ENCODE results near the genes TPTE, LIPI and HSPA13.

- RRBS = no CpG with 5 or more reads among the region's 12 CpGs
These were observed 5416.8 kb upstream of the TPTE start for GRCh38 chr21:5104614-5105026.

DNA sequence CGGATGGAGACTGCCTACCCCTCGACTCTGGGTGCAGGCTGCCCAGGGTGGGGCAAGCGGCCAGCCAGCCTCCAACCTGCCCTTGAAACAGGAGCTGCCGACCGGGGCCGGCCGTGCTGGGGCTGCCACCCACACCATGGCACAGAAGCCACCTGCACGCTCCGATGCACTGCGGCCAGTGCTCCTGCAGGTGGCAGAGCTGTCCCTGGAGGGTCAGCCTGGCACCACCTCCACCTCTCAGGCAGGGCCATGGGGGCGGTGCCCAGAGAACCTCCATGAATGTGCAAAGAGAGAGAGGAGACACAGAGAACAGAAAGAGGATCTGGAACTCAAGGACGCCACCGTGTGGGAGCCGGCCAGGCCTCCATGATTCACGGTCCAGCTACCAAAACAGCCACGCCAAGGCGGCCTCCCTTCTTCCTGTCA is 5397.8 kb upstream of the TPTE start:
- RRBS = no CpG with 5 or more reads among the region's 17 CpGs

GRCh38 chr21:6110845-6111361 is 4410.5 kb upstream of the TPTE start:
- RRBS = no CpG with 5 or more reads among the region's 90 CpGs

DNA sequence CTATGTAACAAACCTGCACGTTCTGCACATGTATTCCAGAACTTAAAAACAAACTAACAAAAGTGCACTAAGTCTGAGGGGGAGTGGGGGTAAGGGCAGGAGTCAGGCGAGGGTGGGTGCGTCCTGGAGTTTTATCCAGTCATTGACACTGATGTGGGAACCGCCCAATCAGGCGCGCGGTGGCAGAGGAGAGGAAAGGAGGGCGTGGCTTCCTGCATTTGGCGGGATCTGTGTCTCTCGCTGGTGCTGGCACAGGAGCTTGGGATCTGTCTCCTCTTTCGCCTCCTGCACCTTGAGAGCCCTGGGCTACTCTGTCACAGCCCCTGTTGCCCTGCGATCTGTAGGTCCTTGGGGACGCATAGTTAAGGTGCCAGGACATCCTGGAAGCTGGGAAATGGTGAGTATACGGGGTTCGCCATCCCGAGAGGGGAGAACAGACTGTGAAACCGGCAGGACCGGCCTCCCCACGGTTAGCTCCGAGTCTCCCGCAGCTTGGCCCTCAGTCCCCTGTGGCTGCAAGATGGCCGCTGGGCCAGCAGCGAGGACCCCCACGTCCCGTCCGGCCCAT is 4203.1 kb upstream of the TPTE start:
- RRBS = no CpG with 5 or more reads among the region's 26 CpGs

GRCh38 chr21:6369823-6370529 is 4151.4 kb upstream of the TPTE start:
- RRBS = no CpG with 5 or more reads among the region's 18 CpGs

DNA sequence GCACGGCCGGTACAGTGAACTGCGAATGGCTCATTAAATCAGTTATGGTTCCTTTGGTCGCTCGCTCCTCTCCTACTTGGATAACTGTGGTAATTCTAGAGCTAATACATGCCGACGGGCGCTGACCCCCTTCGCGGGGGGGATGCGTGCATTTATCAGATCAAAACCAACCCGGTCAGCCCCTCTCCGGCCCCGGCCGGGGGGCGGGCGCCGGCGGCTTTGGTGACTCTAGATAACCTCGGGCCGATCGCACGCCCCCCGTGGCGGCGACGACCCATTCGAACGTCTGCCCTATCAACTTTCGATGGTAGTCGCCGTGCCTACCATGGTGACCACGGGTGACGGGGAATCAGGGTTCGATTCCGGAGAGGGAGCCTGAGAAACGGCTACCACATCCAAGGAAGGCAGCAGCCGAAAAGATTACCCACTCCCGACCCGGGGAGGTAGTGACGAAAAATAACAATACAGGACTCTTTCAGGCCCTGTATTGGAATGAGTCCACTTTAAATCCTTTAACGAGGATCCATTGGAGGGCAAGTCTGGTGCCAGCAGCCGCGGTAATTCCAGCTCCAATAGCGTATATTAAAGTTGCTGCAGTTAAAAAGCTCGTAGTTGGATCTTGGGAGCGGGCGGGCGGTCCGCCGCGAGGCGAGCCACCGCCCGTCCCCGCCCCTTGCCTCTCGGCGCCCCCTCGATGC is 2267.3 kb upstream of the TPTE start:
- RRBS = no CpG with 5 or more reads among the region's 59 CpGs

GRCh38 chr21:8989302-8990067 is 1531.9 kb upstream of the TPTE start:
- RRBS = no CpG with 5 or more reads among the region's 11 CpGs

DNA sequence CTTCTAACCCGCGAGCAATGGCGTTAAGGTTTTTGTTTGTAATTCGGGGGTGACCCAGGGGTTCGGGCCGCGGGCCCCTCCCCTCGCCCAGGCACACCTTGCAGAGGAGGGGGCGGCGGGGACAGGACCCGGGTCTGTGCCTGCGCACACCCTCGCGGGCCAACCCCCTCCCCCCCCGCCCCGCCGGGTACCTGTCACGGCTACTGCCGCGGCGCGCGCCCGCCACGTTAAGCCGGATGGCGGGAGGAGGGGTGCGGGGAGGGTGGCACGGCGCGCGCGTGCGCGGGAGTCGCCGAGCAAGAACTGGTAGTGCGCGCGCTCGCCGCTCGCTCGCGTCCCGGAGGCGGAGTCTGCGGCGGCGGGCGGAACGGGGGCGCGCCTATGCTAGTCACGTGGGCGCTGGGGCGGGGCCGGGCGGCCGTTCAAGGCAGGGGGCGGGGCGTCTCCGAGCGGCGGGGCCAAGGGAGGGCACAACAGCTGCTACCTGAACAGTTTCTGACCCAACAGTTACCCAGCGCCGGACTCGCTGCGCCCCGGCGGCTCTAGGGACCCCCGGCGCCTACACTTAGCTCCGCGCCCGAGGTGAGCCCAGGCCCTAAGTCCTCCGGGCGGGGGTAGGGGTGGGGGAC is at the start of gene TPTE:
TSS of gene TPTE (plus strand) at position 471 of the 629 bp plus-strand sequence.
- RRBS = 52% methylated on average over 18 of the region's 78 CpGs

- RRBS = no CpG with 5 or more reads among the region's 2 CpGs
These were observed at the start of gene LIPI for GRCh38 chr21:14210672-14211240. Gene LIPI, minus strand, starts transcription at chr21:14210955.

- RRBS = 2% methylated on average over 5 of the region's 56 CpGs
These were observed at the start of gene HSPA13 for GRCh38 chr21:14382619-14383656. Gene HSPA13, minus strand, starts transcription at chr21:14383146.

DNA sequence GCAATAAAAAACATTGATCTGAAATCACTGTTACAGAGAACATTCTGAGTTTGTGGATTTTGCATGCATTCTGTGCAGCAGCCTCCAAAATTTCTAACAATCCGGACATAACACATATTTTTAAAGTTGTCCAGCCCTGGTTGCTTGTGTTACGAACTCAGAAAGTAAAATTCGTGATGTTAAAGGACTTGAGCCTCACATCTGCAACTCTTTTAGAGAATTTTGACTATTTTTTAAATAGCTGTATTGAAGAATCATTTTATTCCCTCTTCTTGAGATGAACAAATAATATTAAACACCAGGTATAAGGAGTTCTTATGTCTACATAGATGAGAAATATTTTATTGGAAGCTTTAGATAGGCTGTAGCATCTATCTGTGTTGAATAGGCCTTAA is 29.0 kb downstream of the SAMSN1 start:
- RRBS = no CpG with 5 or more reads among the region's 3 CpGs

DNA sequence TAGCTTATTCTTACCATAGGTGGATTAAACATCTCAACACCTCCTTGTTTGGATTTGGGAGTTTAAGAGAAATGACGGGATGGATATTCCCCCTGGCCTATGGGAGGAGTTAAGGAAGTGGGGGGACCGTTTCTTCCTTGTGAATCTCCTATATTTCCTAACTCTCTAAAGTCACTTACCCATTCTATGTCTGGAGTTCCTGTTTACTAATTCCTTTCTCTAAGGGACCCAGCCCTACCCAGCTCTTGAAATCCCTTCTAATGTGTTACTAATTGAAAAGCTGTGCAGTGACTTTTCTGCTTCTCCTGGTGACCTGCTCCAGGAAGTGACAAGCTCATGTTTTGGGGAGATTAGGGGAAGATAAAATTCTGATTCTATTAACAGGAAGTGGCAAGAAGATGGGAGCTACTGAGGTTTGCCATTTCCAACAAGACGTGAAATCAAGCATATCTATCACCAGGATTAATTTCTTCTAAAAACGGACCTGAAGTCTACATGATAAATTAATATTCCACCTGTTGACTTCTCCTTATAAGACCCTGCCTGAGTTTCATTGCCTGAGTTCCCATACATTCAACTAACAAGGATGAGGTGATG is 4.1 kb upstream of the SAMSN1 start:
- RRBS = no CpG with 5 or more reads among the region's 4 CpGs

GRCh38 chr21:14868970-14869274 is 195.9 kb downstream of the NRIP1 start:
- RRBS = no CpG with 5 or more reads among the region's 5 CpGs

DNA sequence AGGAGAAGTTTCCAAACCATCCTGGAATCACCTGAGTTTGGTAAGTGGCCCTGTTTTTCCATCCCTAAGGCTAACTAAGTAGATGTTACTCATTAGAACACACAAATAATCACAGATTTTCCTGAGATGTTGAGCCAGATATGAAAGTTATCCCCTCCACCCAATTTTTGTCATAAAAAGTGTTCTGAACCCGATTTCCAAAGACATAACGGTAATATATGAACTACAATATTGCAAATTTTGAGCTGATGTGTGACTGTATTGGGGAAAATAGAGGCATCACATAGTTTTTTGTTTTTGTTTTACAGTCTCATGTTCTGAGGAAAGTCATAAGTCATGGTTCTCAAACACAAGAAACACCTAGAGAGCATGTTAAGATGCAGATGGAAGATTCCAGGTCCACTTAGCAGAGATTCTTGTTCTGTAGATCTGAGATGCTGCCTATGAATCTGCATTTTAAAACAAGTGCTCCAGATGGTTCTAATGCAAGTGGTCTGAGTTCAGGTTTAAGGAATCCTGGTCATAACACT is 101.5 kb downstream of the NRIP1 start:
- RRBS = no CpG with 5 or more reads among the region's 2 CpGs

- RRBS = no CpG with 5 or more reads among the region's 3 CpGs
These were observed 73.6 kb downstream of the NRIP1 start for GRCh38 chr21:14991001-14991878.

DNA sequence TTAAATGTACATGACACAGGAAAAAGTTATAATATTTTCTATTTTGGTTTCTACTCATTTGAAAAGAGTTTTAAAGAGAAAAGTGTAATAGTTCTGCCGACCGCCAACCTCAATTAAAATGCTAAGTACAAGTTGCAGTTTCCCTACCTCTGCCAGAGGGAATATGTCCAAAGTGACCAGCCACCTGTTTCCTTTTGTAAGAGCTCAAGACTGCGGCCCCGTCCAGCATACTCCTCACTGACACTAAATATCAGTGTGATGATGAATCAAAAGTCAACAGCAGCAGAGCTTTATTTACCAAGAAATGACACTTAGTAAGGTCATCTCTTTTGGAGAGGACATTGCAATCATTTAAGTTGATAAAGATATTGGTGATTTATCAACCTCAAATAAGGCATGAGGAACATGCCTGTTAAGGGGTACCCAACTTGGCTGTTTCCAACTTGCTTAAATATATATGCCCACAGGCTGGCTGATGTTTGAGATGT is 57.5 kb upstream of the NRIP1 start:
- RRBS = no CpG with 5 or more reads among the region's 4 CpGs

DNA sequence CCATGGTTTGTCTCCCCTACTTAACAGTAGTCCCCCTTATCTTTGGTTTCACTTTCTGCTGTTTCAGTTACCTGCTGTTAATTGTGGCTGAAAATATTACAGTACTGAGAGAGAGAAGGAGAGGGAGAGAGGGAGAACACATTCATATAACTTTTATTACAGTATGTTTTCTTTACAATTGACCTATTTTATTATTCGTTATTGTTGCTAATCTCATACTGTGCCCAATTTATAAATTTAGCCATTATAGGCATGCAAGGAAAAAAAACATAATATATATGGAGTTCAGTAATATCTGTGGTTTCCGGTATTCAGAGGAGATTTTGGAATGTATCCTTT is 67.9 kb downstream of the USP25 start:
- RRBS = no CpG with 5 or more reads among the region's 2 CpGs

DNA sequence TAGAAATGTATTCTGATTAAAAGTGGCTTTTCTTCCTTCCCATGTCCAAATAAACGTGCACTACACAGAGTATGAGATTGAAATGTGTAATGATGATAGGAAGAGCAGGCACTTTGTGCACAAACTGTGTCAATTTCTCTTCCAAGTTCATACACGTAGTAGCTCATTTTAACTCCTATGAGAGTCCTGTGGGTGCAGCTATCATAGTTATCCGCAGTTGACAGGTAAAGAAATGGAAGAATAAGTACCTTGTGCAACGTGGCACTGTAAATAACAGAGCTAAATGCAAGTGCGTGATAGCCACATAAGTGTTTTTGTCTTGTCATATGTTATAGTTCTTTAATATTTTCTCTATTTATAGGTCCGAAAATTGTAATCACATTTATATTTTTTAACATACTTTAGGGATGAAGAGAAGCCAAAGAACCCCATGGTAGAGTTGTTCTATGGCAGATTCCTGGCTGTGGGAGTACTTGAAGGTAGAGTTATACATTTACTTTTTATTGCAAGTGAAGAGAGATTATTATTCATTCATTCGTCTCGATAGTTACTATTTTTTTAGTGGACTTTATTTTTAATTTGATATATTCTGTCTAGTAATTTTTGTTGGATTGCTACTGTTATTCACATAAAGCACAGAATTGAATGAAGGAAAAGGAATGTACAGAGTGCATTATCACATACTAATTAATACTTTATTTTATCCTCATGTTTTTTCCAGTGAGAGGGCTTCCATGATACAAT is 81.1 kb downstream of the USP25 start:
- RRBS = no CpG with 5 or more reads among the region's 8 CpGs

- RRBS = no CpG with 5 or more reads among the region's 9 CpGs
These were observed 101.6 kb downstream of the USP25 start for GRCh38 chr21:15831070-15832019.